Peritoneum (tissue), 1 donor: ENCODE data around the genes TAS2R9 and TAS2R42.

GRCh38 chr12:8635407-8636500 lies 23.1 kb upstream of the AICDA start:
- PRO-cap: no peak

- PRO-cap: no peak
These were observed 706 bp upstream of the M6PR start for GRCh38 chr12:8950244-8950458.

DNA sequence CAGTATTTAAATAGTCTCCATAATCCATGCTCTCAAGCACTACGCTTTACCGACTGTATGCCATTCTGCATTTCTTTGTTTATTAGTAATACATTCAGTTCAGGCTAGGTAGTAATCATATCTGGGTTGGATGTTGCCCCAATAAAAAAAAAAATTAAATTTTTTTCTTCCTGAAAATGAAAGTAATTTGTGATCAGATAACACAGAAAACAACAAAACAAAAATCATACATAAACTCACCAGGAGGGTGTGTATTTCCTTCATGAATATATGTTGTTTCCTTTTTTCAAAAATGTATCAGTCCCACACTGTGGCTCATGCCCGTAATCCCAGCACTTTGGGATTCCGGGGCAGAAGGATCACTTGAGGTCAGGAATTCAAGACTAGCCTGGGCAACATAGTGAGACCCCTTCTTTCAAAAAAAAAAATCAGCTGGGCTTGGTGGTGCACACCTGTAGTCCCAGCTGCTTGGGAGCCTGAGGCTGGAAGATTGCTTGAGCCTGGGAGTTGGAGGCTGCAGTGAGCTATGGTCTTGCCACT lies 1.5 kb upstream of the M6PR start:
- PRO-cap: no peak

DNA sequence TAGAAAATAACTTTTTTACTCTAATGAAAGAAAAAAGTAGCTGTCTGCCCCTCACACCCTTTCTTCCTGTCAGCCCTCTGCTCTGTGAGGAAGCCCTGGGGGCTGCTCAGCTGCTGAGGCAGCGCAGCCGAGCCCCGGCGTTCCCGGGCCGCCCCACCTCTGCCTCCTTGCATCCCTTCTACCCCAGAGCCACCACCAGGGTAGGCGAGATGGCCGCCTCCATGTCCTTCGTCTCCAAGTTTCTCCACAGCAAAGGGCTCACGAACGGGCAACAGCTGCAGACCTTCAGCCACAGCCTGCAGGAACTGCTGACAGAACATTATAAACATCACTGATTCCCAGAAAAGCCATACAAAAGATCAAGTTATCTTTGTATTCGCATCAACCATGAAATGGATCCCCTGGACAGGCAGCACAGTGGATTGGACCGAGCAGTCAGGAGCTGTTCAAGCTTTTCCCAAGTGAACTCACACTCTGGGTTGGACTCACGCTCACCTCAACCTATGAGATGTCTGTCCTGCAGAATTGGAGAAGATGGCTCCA lies 19.3 kb upstream of the A2M start:
- PRO-cap: no peak

DNA sequence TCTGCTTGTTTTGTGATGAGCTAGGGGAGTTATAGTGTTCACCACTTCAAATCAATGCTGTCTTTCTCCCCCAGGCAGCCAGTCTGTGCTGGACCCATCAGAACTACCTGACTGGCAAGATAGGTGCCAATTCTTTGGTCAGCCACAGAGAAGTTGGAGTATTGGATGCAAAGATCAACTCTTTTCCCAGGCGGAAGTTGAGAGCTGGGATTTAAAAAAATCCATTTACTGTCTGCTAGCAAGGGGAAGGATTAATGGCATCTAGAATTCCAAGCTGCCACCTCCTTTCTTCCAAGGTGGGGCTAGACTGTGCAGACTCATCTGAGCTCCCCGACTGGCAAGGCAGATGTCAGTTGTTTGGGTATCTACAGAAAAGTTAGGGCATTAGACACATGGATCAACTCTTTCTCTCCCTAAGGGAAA lies 31.0 kb upstream of the A2M start:
- PRO-cap: no peak

DNA sequence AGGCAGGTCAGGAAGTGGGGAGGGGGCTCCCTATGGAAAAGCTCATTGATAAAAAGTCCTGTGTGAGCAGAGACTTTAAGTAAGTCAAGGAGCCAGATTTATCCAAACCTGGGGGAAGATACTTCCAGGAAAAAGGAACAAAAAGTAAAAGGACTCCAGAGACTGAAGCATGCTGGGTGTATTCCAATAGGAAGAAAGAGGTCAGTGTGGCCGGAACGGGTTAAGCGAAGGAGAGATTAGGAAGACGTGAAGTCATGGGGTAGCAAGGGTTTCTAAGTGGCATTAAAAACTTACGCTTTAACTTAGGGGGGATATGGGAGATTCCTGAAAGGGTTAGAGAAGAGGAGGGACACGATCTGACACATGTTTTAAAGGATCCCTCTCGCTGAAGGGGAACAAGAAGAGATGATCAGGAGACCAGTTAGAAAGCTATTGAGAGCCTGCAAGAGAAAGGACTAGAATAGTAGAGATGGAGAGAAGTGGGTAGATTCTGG lies 29.7 kb upstream of the PZP start:
- PRO-cap: no peak

- PRO-cap: no peak
These were observed 189.3 kb downstream of the KLRB1 start for GRCh38 chr12:9418375-9418771.

GRCh38 chr12:9674131-9674773 lies 4.7 kb downstream of the CLEC2D start:
- PRO-cap: no peak

DNA sequence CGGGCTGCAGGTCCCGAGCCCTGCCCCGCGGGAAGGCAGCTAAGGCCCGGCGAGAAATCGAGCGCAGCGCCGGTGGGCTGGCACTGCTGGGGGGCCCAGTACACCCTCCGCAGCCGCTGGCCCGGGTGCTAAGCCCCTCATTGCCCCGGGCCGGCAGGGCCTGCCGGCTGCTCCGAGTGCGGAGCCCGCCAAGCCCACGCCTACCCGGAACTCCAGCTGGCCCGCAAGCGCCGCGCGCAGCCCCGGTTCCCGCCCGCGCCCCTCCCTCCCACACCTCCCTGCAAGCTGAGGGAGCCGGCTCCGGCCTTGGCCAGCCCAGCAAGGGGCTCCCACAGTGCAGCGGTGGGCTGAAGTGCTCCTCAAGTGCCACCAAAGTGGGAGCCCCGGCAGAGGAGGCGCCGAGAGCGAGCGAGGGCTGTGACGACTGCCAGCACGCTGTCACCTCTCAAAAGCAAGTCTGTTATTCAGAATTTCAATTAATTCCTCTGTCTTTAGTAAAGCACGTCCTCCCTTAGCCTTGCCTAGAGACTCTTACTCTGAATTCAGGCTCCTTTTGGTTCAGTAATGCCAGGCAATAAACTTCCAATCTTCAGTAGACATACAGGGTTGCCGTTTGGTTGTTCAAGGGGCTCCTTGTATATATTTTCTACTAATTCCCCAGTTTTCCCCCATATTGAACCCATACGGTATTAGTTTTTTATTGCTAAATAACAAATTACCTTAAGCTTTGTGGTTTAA lies 20.8 kb downstream of the CD69 start:
- PRO-cap: no peak

DNA sequence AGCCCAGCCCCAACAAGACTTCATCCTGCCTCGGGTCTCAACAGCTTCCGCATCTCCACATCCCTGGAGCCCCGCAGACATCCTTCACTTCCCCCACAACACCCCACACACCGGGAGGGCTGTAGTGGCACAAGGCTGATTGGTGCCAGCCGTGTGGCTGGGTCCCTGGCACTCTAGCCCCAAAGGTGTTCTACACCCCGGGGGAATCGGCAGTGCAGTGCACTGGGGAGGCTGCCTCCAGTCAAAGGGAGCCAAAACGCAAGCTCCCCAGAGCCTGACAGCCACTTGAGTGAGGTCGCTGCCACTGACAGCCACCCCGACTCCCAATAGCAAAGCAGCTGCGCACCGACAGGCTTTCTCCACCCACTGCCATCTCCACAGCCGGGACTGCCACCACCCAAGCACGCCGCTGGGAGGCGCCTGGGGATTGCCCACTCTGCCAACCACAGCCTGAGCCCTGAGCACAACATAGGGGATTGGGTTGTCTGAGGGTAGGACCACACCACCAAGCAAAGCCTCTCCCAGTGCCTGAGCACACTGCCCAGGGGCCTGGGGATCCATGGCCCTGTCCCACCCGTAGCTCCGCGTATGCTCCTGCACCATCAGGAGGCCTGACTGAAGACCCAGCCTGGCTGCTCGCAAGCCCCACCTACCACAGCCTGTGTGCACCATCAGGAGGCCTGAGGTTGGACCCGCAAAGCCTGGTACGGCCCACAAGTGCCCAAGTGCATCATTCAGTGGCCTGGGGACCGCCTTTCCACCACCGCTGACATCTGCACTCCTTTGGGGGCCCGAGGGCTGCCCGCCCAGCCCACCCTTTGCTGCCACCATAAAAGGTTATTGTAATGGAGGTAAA lies 13.1 kb upstream of the KLRF1 start:
- PRO-cap: no peak

DNA sequence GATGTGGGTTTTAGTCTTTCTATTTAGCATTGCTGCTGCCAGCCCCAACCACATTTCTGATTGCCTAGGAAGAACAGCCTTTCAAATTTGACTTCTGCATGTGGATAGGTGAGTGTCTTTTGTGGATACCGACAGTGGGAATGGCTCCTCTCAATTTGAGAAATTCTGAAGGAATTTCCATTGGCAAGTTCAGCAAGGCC lies 19.0 kb upstream of the CLEC2A start:
- PRO-cap: no peak

DNA sequence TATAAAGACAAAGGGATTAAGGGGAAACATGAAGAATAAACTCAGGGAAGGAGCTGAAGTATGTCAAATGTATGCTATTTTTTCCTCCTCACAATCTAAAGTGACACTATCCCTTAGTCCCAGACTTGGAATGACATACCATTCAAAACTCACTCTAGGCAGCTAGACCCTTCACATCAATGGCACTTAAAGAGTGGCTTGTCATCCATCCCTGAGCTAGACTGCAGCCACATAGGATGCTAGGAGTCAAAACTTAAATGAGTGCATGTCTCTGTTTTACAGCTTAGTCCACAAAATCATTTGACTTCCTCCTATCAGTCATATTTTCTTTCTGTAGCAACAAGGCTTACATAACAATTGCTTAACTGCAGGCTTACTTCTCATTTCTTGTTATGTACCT lies 30.3 kb downstream of the CLEC1A start:
- PRO-cap: no peak

- PRO-cap: no peak
These were observed 12.7 kb downstream of the GABARAPL1 start for GRCh38 chr12:10225454-10225704.

GRCh38 chr12:10408865-10409278 lies 685 bp downstream of the KLRC4 start:
- PRO-cap: no peak

GRCh38 chr12:10809916-10810429 lies at the start of gene TAS2R9:
TAS2R9 (minus strand) TSS chr12:10810168.
- PRO-cap: no peak

DNA sequence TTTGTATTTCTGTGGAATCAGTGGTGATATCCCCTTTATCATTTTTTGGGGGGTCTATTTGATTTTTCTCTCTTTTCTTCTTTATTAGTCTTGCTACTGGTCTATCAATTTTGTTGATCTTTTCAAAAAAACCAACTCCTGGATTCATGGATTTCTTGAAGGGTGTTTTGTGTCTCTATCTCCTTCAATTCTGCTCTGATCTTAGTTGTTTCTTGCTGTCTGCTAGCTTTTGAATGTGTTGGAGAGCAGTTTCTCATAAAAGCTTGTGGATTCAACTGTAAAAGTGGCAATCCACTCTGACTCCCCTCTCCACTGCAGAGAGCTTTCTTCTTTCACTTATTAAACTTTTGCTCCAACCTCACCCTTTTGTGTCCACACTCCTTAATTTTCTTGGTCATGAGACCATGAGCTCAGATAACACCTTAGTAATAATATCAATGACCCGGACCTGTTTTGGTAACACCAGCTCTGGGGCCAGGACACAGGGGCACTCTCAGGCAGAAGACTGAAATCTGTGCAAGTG lies 4.2 kb upstream of the PRH2 start:
- PRO-cap: no peak

DNA sequence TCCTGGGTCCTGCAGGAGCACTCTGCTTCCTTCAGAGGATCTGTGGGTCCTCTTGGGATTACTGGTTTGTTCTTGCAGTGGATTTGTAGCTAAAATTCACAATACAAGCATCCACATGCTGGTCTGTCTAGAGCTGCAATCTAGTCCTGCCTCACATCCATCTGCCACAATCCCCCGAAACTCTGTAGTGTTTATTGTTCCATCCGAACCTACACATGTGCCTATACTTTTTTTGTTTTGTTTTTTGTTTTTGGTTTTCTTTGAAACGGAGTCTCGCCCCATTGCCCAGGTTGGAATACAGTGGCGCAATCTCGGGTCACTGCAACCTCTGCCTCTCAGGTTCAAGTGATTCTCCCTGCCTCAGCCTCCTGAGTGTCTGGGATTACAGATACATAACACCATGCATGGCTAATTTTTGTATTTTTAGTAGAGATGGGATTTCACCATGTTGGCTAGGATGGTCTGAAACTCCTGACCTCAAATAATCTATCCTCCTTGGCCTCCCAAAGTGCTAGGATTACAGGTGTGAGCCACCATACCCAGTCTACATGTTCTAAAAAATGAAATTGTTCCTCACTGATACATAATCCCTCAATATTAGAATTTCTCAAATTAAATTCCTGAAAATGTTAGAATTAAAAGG lies 10.6 kb upstream of the TAS2R30 start:
- PRO-cap: no peak

DNA sequence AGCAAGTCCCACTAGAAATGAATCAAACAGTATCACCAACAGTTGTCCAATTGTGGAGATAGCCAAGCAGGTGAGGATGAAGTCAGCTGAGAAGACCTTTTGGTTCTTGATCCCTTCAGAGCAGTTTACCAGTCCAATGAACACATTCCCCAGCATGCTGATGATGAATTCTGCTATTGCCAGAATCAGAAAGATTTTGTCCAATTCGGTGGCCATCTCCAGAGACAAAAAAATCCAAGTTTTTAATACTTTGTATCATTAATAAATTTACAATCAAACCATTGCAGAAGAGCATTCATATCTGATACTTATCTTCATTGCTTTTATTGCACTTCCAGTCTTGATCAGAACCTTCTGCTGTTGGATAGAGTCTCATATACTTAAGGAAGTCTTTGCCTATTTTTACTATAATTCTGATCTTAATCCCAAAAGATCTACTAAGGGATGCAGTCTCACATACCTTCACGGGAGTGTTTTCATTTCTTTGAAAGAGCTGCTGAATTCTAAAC lies at the start of gene TAS2R42:
Gene TAS2R42 (minus strand): TSS at position 216 of the 509 bp plus-strand sequence.
- PRO-cap: no peak

- PRO-cap: no peak
These were observed 18.9 kb downstream of the PRB4 start for GRCh38 chr12:11291306-11291793.

GRCh38 chr12:11650794-11651600 lies 1.5 kb downstream of the ETV6 start:
- PRO-cap: no peak